Stomach (tissue), 7 donors: ENCODE measurements around a stretch of chr7.

- PRO-cap, result no peak
- RAMPAGE, long total RNA, 5 experiments, result no peak in any of the 5 experiments
- RRBS, result no CpG with 5 or more reads among the region's 3 CpGs
Observed at GRCh38 chr7:68422384-68422710, 1145.6 kb downstream of the SPDYE21 start.

DNA sequence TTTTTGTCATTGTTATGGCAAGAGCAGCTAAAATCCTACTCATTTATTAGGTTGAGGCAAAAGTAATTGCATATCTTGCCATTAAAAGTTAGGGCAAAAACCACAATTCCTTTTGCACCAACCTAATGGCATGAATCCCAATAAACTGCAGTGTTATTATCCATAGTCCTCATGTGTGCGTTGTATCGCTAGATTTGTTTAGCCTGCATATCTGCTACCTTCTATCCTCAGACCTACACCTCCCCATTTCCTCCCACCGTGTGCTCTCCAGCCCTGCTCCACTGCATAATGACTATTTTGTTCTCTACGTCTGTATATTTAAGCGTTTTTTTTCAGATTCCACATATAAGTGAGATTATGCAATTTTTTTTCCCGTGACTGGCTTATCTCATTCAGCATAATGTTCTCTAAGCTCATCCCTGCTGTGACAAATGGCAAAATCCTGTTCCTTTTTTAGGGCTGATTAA, 1036.2 kb upstream of the AUTS2 start:
- PRO-cap, result no peak
- RAMPAGE, long total RNA, 5 experiments, result no peak in any of the 5 experiments
- RRBS, result no CpG with 5 or more reads among the region's 6 CpGs

- PRO-cap, result no peak
- RAMPAGE, long total RNA, 5 experiments, result no peak in any of the 5 experiments
- RRBS, result no CpG with 5 or more reads among the region's 13 CpGs
Observed at GRCh38 chr7:69534585-69534971, 63.7 kb upstream of the AUTS2 start.

GRCh38 chr7:69597126-69597625, 1.1 kb upstream of the AUTS2 start:
- PRO-cap, result no peak
- RAMPAGE, long total RNA, 5 experiments, result no peak in any of the 5 experiments
- RRBS, result 8% methylated on average over 17 of the region's 44 CpGs

GRCh38 chr7:69598800-69599083, 467 bp downstream of the AUTS2 start:
- PRO-cap, result no peak
- RAMPAGE, long total RNA, 5 experiments, result no peak in any of the 5 experiments
- RRBS, result no CpG with 5 or more reads among the region's 14 CpGs

DNA sequence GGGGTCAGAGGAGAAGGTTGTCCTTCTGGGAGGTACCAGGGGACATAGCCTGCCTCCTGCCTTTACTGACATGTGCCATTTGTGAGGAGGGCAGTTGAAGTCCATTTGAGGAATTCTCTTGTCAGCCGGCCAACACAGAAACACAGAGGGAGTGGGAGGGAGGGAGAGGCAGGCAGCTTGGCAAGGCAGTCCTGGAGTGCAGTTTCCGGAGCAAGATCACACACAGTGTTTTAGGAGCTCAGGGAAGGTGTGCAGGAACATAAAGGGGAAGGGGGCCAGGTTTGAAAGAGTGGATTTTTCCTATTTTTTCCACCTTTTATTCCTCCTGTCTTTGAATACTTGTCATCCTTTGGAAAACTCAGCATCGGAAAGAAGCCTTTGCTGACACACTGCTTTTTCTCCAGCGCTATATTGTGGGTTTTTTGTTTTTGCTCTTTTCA, 369.0 kb downstream of the AUTS2 start:
- PRO-cap, result no peak
- RAMPAGE, long total RNA, 5 experiments, result start-site peak on the plus strand in 1 of 5 experiments, centred at position 212 of the sequence, 10 reads per replicate
- RRBS, result 5% methylated on average over 2 of the region's 4 CpGs

DNA sequence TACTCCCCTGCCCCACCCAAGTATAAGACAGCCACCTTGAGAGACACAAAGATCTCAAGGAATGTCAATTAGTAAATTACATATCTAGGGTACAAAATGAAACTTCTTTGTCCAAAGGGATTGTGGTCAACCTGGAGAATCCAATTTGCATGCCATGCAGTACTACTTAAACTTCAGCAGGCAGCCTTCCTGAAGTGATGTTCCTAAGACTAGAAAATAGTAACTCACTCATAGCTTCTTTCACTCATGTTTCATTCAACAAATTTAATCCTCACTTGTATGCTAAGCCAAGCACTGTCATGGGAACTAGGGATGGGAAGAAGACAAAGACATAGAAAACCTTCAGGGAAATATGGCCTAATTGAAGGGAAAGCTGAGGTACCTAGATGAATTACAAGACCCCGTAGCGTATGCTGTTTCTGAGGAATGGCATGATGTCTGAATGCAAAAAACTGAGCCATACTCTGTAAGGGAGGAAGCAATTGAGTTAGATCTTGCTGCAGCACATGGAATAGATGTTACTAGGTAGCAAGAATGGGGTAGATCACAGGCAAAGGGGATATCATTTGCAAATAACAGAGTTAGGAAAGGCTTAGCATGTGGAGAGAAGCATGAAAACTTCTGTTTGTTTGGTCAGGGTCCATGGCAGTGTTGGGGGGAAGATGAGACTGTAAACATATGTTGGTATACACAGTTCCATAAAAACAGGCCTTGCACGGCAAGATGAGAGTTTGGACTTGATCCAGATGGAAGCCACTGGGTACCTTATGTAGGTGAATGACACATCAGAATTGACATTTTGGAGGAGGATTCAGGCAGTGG, 681.8 kb upstream of the GALNT17 start:
- PRO-cap, result no peak
- RAMPAGE, long total RNA, 5 experiments, result no peak in any of the 5 experiments
- RRBS, result no CpG with 5 or more reads among the region's 3 CpGs

DNA sequence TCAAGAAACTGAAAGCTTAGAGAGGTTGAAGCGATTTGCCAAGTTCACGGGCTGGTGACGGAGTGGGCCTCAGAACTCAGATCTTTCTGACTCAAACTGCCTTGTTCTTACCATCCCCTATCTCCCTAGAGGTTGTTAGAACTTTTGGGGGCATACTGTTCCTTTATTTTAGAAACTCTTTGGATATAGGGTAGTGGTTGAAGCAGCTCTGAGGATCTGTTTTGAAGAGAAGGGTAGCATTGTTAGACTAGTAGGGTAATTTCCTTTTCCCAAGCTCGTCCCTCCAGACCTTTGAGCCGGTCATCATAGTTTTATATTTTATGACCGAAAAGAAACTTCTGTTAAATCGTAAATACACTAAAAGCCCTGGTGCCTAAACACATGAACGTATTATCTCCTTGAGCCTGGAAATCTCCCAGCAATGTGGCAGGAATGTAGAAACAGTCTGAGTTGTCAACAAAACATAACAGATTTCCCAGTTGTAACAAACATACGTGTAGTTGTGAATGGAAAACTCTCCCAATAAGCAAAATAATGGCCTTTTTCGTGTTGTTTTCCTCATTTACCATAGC, 541.6 kb upstream of the GALNT17 start:
- PRO-cap, result no peak
- RAMPAGE, long total RNA, 5 experiments, result no peak in any of the 5 experiments
- RRBS, result no CpG with 5 or more reads among the region's 10 CpGs

- PRO-cap, result bidirectional peak, plus-strand start at chr7:70695288, minus-strand start at chr7:70694963
- RAMPAGE, long total RNA, 5 experiments, result no peak in any of the 5 experiments
- RRBS, result 2% methylated on average over 17 of the region's 41 CpGs
Observed at GRCh38 chr7:70695021-70695385, 436.9 kb upstream of the GALNT17 start.

DNA sequence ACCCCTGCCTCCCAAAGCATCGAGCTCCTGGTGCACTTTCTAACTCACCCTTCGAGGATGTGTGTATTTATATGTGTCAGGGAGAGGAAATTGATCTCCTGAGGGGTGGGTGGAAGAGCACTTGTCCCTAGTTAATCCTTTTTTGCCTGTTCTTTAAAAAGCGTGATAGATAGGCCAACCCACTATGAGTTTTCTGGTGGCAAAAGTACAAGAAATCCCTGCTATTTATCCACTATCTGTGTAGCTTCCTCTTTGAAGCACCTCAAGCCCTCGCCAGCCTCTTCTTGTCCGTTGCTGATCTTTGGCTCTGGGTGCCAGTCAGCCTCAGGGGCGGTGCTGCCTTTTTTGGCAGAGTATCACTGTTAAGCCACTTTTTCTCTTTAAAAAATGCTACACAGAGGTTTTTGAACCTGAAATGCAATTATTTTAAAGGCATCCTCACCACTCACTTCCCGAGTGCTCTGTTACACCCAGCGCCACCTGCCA, 414.5 kb upstream of the GALNT17 start:
- PRO-cap, result no peak
- RAMPAGE, long total RNA, 5 experiments, result no peak in any of the 5 experiments
- RRBS, result no CpG with 5 or more reads among the region's 8 CpGs

- PRO-cap, result no peak
- RAMPAGE, long total RNA, 5 experiments, result no peak in any of the 5 experiments
- RRBS, result no CpG with 5 or more reads among the region's 5 CpGs
Observed at GRCh38 chr7:70738080-70738643, 393.8 kb upstream of the GALNT17 start.

- PRO-cap, result no peak
- RAMPAGE, long total RNA, 5 experiments, result no peak in any of the 5 experiments
- RRBS, result no CpG with 5 or more reads among the region's 3 CpGs
Observed at GRCh38 chr7:70860777-70861148, 271.2 kb upstream of the GALNT17 start.

DNA sequence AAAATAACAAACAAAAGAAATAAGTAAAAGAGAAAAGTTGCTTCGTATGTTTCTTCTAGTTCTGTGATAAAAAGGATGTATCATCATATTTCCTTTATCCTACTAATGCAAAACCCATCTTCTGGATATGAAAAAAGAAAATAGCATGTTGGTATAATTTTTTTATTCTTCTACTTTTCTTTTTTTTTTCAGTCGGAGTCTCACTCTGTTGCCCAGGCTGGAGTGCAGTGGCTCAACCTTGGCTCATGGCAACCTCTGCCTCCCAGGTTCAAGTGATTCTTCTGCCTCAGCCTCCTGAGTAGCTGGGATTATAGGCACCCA, 14.5 kb upstream of the GALNT17 start:
- PRO-cap, result no peak
- RAMPAGE, long total RNA, 5 experiments, result no peak in any of the 5 experiments
- RRBS, result no CpG with 5 or more reads among the region's 2 CpGs

- PRO-cap, result no peak
- RAMPAGE, long total RNA, 5 experiments, result no peak in any of the 5 experiments
- RRBS, result no CpG with 5 or more reads among the region's 7 CpGs
Observed at GRCh38 chr7:71458200-71458479, 326.2 kb downstream of the GALNT17 start.

DNA sequence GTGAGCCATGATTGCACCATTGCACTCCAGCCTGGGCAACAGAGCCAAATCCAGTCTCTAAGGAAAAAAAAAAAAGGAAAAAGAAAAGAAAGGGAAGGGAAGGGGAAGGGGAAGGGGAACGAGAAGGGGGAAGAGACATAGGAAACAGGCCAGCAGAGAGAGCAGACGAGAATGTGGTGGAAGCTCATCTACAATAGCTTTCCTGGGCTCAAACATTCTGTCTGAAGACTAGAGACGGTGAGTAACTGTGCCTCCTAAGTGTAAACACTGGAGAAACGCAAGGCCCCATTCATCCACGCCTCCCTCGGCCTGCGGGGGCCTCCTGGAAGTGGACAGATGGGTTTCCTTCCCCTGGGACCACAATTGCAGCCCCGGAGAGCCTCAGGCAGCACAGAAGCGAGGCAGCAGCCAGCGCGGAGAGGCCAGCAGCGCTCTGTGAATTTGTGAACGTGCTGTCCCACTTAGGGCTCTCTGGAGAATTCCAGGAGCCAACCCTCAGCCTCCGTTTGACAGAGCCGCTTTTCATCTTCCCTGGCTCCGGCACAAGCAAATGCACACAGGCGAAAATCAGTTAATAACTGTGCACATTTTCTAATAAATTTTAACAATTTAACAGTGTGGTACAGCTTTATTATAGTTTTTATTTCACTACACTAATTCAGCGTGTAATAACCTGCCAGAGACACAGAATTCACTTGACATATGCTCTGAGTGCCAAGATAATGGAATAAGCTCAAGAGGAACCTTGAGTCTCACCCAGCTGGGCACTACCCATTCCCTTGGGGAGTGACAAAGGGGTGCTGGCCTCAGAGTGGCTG, 23.2 kb upstream of the CALN1 start:
- PRO-cap, result no peak
- RAMPAGE, long total RNA, 5 experiments, result no peak in any of the 5 experiments
- RRBS, result no CpG with 5 or more reads among the region's 18 CpGs

- PRO-cap, result no peak
- RAMPAGE, long total RNA, 5 experiments, result no peak in any of the 5 experiments
- RRBS, result no CpG with 5 or more reads among the region's 8 CpGs
Observed at GRCh38 chr7:72446850-72447345, 34.8 kb upstream of the CALN1 start.

- PRO-cap, result no peak
- RAMPAGE, long total RNA, 5 experiments, result no peak in any of the 5 experiments
- RRBS, result no CpG with 5 or more reads among the region's 4 CpGs
Observed at GRCh38 chr7:72688864-72689251, 139.1 kb downstream of the TYW1B start.

- PRO-cap, result no peak
- RAMPAGE, long total RNA, 5 experiments, result start-site peak on the plus strand in 1 of 5 experiments, at chr7:72881964-72882364 at its widest, 17 reads per replicate
- RRBS, result no CpG with 5 or more reads among the region's 5 CpGs
Observed at GRCh38 chr7:72881980-72882485, 42.9 kb upstream of the POM121 start.

- PRO-cap, result no peak
- RAMPAGE, long total RNA, 5 experiments, result start-site peak on the plus strand in 1 of 5 experiments, at chr7:72912161-72912618 at its widest, 6 reads per replicate
- RRBS, result no CpG with 5 or more reads among the region's 10 CpGs
Observed at GRCh38 chr7:72912028-72912555, 12.8 kb upstream of the POM121 start.

GRCh38 chr7:72928524-72929163, 3.7 kb downstream of the POM121 start:
- PRO-cap, result no peak
- RAMPAGE, long total RNA, 5 experiments, result start-site peak on the plus strand in 1 of 5 experiments, at chr7:72928714-72928926 at its widest, 6 reads per replicate
- RRBS, result no CpG with 5 or more reads among the region's 7 CpGs